CD14-positive monocyte (primary cell): ENCODE data around the genes TCEAL1, H2BW1, TSC22D3 and COL4A6.

DNA sequence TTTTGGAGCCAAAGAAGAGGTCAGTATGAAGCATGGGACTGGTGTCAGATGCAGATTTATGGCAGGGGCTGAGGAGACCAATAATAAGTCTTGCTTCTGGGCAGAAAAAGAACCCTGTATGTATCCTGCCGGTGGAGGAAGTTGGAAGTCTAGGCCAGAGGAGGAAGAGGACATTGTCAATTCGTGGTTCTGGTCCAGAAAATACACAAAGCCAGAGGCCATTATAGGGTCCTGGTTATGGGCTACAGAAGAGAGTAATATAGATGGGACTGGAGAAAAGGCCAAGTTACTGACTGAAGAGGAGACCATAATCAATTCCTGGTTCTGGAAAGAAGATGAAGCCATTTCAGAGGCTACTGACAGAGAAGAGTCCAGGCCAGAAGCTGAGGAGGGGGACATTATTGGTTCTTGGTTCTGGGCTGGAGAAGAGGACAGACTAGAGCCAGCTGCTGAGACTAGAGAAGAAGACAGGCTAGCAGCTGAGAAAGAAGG lies 4.6 kb downstream of the GPRASP1 start:
- CAGE, long polyA plus RNA = no peak

GRCh38 chrX:103554770-103555538 lies 30.4 kb upstream of the TCEAL4 start:
- CAGE, long polyA plus RNA = no peak

DNA sequence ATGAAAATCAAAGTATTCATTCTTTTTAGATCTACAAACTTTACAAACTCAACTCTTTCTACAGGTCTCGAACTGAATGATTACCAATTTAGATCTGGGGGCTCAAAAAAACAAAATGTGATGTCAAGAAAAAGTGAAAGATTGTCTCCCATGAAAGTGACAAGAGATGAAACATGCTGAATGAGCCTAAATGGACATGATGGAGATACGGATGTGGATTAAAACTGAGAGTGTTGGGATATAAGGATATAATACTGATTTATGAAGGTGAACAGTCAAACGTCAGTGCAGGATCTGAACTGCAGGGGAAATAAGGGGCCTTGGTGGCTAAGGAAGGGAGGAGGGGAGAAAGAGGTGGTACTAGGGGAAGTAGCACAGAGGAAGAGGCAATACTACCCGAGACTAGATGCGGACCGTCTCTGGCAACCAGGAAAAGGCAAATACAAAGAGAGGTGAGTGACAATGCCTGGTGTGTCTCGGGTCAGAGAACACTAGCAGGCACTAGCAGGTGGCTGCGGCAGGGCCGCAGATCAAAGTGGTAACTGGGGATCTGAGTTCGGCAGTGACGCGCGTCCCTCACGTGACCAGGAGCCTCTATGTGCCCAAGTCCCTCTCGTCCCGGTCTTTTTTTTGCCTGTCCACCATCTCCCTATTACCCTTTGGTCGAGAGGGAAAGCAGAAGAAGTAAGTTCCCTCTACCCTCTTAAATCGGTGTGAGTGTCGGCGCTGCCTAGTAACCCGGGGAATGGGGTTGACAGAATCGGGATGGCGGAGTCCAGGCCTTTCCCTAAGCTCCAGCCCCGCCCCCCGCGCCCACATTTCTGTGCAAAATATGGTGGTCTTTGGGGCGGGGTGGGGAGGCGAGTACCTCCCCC lies at the start of gene TCEAL1:
TCEAL1 (plus strand) TSS at position 634 of the 875 bp plus-strand sequence.
- CAGE, long polyA plus RNA = no peak

GRCh38 chrX:104013657-104014103 lies at the start of gene H2BW1:
Gene H2BW1 (minus strand): TSS chrX:104013708.
- CAGE, long polyA plus RNA = no peak

- CAGE, long polyA plus RNA = no peak
Measured at GRCh38 chrX:104909436-104910081, 310.9 kb downstream of the TEX13A start.

DNA sequence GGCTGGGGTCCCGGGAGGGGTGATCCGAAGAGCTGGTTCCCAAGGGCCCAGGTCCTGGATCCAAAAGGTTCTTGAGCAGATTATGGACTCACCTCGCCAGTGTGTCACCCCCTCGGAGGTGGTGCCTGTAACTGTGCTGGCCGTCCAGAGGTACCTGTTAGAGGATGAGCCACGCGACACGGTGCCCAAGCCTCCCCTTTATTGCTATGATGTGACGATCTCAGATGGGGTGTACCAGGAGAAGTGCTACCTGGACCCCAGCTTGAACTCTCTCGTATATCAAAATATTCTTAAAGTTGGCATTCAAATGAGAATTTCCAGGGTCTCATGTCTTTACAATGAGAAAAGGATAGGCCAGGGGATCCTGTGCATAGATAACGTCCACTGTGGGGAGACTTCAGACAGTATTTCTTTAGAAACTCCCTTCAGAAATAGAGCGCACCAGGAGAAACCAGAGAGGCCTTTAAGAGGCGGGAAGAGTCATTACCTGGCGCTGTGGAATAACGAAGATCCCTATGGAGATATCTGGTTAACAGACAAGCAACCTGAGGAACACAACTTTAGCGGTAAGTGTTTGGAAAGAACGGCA lies 474 bp downstream of the RADX start:
- CAGE, long polyA plus RNA = no peak

GRCh38 chrX:107205610-107206194 lies 531 bp downstream of the NUP62CL start:
- CAGE, long polyA plus RNA = no peak

GRCh38 chrX:107628682-107629562 lies 612 bp downstream of the PRPS1 start:
- CAGE, long polyA plus RNA = no peak

GRCh38 chrX:107629563-107629919 lies 1.2 kb downstream of the PRPS1 start:
- CAGE, long polyA plus RNA = no peak

- CAGE, long polyA plus RNA = no peak
Measured at GRCh38 chrX:107677795-107678472, 49.6 kb downstream of the PRPS1 start.

DNA sequence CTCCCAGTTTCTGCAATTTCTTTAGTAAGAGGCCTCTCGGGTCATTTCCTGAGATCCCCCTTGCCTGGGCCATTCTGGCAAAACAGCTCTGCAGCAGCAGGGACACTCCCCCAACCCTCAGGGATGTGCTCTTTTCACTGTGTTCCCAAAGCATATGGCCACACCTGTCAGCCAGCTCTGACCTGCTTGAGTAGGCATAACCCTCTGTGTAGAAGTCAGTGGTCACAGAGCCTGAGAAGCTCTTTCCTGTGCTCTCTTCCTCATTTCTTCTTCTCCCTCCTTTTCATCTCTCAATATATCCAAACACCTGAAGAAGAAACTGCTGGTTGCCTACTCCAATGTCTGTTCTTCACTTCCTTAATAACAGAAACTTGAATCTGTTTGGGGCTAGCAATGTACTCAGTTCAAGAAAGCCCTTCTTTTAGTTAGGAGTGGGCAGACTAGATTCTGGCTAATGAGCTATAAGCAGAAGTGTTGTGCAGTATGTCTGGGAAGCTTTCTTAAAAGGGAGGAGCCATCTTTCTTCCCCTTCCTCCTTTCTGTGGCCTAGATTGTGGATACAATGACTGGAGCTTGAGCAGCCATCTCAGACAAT lies 73.3 kb downstream of the PRPS1 start:
- CAGE, long polyA plus RNA = no peak

- CAGE, long polyA plus RNA = start-site peak on the plus strand at chrX:107713437-107713633, 28 and 44 reads in 2 replicates
Measured at GRCh38 chrX:107713359-107713862, 62.2 kb downstream of the TSC22D3 start.

- CAGE, long polyA plus RNA = no peak
Measured at GRCh38 chrX:107738529-107739244, 36.9 kb downstream of the TSC22D3 start.

DNA sequence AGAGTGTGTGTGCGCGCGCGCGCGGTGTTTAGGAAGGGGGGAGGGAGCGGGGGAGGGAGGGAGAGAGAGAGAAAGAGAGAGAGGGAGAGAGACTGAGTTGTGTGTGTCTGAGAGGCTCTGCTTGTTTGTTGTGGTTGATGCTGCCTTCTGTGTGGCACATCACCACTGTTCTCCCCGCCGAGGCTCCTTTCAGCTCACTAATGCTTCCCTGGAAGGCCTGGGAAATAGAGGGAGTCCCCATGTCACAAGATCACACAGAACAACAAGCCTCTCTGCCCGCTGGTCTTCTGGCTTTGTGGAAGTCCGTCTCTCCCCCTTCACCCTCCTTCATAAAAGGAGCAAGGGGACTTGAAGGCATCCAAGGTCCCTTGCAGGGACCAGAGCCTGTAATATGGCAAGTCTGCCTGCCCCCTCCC lies 33.3 kb downstream of the TSC22D3 start:
- CAGE, long polyA plus RNA = no peak

GRCh38 chrX:107775493-107776280 lies at the start of gene TSC22D3:
Gene TSC22D3 (minus strand): TSS chrX:107775787.
- CAGE, long polyA plus RNA = no peak

DNA sequence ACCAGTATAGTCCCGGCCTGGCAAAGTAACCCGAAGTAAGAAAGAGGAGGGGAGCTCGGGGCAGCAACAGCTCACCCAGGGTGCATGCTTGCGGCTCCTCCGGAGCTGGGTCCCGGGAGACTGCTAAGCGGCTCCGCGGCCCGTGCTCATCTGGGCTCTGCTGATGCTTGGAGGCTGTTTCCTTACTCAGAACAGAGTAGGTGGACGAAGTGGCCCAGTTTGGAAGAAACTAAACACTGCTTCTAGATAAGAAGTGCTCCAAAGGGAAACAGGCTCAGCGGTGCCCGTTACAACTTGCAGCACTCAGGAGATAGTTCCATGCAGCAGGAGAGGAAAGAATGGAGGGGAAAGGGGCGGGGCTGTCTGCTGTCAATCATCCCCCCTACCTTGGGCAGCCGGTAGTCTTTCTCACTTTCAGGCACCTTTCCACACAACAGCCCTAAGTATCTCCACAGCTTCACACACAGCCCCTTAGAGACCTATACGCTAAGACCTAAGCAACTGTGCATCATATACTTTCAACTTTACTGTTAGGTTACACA lies at the start of gene COL4A6:
COL4A6 (minus strand) TSS at position 312 of the 542 bp plus-strand sequence.
- CAGE, long polyA plus RNA = no peak

- CAGE, long polyA plus RNA = no peak
Measured at GRCh38 chrX:109840499-109841046, 107.5 kb upstream of the ACSL4 start.

- CAGE, long polyA plus RNA = no peak
Measured at GRCh38 chrX:110003444-110003701, 459 bp downstream of the TMEM164 start.

DNA sequence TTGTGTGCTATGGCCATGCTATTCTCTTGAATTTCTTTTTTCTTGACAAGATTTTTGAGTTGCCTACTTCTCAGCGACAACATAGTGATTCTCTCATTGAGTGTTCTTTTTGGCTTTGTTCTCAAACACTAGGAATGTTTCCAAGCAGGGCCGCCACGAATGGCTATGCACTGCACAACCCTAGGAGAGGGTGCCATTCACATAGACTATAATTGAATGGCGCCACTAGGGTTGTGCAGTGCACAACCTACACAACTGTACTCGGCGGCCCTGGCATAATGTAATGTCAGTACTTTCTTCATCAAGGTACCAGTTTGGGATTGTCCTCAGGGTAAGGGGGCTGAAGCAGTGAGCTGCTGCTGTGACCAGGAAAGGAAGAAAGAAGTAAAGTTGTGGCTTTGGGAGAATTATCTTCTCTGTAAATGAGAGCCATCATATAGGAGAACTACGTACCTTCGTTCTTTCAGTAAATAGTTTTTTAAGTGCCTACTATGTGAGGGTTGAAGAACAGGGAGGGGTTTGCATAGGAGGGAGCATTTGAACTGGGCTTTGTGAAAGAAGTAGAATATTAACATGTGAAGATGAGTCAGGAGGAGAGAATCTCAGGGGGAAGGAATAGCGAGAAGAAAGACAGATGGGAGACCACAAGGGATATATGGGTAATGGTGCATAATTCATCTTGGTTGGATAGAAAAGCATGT lies 52.4 kb downstream of the TMEM164 start:
- CAGE, long polyA plus RNA = no peak

- CAGE, long polyA plus RNA = no peak
Measured at GRCh38 chrX:110163359-110164208, 154.3 kb downstream of the AMMECR1 start.